ENCODE measurements around a stretch of chr12.

- PRO-cap, result bidirectional peak, plus-strand start at chr12:118376555, minus-strand start at chr12:118376136
These were observed 404 bp upstream of the SUDS3 start for GRCh38 chr12:118375951-118376351.

DNA sequence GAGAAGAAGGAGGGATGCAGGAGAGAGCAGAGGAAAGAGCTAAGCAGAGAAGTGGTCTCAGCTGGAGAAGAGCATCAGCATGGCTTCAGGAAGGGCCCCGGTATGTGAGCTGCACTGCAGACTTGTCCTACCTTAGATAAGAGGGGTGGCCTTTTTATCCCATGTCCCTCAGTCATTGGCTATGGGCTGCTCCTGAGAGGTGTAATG is 103.2 kb downstream of the SUDS3 start:
- PRO-cap, result no peak

DNA sequence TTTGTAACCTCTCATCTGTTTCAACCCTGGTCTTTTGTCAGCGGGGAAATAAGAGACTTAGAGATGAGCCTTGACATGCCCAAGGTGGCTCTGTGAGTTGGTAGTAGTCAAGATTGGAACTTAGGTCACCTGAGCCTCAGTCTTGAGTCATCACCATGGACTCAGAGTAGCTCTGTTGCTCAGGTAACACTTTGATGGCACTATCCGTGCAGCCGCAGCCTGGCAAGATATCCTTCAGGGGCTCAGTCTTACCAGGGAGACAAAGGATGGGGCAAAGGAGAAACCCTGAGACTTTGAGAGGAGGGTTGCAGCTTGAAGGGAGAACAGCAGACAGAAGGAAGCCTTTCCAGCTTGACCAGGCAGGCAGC is 62.6 kb upstream of the HSPB8 start:
- PRO-cap, result no peak

DNA sequence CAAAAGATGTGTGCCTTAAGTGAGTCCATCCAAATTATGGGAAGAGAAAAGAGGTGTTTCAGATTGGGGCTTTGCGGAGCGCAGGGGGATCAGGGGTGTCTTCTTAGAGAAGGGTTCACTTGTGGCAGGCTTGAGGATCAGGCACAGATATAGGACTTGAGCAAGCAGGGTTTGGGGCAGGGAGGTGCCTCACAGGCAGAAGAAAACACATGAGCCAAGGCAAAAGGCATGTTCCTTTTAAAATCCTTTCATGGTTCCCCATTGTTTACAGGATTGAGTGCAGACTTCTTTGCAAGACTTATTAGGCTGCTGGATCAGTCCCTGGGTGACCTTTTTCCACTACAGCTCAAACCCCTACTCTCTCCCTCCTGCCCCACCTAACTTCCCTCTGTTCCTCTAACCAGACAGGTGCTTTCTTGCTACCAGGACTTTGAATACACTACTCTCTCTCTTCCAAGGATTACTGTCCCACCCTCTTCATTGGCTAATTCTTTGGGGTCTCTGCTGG is 19.7 kb downstream of the HSPB8 start:
- PRO-cap, result no peak

GRCh38 chr12:119308930-119309544 is 25.5 kb upstream of the CCDC60 start:
- PRO-cap, result unidirectional peak, minus-strand start at chr12:119309170

DNA sequence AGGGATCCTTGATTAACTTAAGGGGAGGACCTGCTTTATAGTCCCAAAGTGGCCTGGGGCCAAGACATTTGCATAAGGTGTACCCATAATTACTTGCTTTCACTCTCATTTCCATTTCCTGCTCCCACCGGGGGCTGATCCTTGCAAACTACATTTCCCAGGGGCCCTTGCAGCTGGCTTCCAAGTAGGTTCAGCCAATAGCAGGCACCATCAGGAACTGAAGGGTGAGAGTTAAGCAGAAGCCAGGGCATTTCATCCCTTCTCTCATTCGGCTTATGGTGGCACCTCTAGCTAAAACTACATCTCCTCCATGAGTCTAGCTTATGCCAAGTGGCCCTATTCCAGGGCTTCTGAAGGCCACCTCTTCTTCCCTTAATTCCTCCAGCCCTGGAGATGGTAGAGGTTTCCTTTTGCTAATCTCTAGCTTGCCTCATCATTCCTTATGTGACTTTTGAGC is 88.8 kb downstream of the CCDC60 start:
- PRO-cap, result unidirectional peak, minus-strand start at position 219 of the sequence

DNA sequence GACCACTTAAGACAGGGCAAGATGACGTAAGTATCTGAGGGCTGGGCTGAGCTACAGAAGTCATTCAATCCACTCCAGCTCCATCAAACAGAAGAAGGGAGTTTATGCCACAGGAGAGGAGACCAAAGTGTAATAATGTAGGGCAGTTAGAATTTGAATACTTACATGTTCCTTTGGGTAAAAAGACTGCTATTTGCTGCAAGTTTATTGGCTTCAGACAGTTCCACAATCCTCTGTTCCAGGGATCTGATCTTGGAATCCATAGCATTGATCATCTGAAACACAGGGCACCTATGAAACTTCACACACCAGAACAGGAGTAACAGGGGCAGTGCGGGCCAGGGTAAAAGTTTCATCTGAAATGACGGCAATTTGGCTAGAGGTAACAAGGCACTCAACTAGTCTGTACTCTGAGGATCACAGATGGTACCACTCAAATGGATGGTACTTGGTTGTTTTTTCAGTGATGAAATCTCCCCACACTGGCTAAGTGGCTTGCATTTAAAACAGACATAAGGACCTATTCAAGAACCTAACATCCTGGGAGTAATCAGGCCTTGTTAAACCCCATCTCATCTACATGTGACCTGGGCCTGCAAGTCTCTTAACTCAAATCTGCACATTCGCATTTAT is 90.6 kb downstream of the PRKAB1 start:
- PRO-cap, result no peak

GRCh38 chr12:119876701-119877174 is 382 bp downstream of the CIT start:
- PRO-cap, result bidirectional peak, plus-strand start at chr12:119877038, minus-strand start at chr12:119876990

DNA sequence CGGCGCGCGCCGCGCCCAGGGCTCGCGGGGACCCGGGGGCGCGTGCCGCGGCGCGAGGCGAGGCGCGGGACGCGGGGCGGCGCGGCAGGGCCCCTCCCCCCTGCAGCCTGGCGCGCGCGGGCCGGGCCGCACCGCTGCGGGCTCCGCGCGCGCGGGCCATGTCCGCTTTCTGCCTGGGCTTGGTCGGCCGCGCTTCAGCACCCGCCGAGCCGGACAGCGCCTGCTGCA is 589 bp downstream of the BICDL1 start:
- PRO-cap, result bidirectional peak, plus-strand start at position 105 of the sequence, minus-strand start outside the sequence; unidirectional peak, plus-strand start at position 159 of the sequence

DNA sequence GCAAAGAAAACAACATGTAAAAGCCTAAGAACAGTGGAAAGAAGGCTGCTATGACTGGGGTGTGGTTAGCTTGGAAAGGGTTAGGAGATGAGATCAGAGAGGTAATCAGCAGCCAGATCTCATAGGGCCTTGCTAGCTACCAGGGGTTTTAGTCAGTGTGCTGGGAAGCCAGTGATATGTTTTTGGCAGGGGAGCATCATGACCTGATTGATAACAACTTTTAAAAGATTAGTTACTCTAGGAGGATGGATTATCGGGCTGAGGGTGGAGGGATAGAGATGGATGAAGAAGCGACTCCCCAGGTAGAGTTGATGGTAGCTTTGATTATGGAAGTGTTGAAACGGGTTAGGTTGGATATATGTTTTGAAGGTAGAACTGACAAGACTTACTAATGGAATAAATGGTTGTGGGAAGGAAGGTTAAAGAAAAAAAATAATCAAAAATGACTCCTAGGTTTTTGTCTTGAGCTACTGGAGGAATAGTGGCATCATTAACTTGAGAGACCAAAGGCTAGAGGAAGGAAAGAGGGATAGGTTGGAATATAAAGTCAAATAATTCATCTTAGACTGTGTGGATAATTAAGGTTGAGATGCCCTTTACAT is 17.7 kb downstream of the BICDL1 start:
- PRO-cap, result no peak

GRCh38 chr12:120010767-120011148 is 21.7 kb downstream of the BICDL1 start:
- PRO-cap, result no peak

DNA sequence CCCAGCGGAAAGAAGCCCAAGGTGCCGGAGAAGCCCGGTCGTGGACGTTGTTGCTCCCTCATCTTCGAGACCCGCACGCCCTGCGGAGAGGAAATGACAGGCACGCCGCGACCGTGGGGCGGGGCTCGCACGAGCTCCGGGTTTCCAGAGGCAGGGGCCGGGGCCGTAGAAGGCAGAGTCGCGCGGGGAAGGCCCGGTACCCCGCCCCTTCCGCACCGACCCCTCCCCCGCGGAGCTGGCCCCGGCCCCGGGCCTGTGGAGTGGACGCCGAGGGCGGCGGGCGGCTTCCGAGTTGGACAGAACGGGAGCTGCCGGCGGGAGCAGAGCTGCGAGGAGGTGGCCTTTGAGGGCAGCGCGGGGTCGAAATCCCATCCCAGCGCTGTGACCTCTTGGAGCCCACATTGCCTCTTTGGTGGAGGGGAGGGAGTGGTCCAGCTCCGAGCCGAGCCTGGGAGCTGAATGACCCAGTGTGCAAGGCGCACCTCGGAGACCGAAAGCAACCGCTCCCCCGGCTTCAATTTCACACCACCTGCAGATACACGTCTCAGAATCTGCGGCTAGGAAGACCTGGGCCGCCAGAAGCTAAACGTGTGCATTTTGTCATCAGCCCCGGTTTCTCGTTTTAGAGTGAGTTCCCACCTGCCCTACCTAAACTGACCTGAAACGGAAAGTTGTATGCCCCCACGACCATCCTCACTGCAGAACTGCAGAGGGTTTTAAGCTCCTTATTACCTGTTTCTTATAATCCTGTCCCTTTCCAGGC is 670 bp upstream of the RAB35 start:
- PRO-cap, result bidirectional peak, plus-strand start at position 286 of the sequence, minus-strand start at position 144 of the sequence

DNA sequence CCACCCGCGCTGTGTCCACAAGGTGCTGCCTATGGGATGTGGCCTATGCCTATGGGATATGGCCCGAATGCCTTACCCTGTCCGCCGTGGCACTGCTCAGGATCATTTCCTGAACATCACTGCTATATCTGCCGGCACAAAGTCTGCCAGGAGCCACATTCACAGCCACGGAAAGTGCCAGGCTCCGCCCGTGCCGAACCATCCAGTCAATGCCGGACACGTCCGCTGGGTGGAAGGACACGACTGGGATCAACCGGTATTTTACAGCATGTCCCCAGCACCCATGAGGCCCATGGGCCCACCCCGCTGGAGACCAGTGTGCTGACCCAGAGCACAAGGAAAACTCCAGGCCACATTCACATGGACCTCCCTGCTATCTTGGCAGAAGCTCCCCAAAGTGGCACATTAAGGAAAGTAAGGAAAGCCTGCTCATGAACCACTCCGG is 14.6 kb upstream of the RAB35 start:
- PRO-cap, result no peak

DNA sequence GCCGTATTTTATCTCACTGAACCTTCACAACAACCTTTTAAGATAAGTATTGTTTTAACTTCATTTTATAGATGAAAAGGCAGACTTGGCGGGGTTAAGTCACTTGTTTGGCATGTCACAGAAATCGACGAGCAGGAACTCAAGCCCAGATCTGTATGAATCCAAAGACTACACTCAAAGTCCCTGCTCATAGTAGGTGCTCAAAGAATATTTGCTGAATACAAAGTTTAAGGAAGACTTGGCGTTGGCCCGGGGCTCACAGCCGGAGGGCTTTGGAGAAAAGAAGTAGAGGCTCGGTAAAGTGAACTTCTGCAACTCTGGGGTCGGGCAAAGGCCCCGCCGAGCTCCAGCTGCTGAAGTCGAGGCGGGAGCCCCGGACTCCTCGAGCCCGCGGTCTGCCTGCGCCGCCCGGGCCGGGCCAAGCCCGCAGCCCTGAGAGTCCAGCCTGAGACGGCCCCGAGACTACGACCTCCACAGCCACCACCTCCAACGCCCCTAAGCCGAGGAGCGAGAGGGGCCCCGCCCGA is 356 bp downstream of the GCN1 start:
- PRO-cap, result no peak

DNA sequence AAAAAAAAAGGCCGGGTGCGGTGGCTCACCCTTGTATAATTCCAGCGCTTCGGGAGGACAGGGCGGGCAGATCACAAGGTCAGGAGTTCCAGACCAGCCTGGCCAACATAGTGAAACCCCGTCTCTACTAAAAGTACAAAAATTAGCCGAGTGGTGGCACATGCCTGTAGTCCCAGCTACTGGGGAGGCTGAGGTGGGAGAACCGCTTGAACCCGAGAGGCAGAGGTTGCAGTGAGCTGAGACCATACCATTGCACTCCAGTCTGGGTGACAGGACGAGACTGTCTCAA is 1.1 kb upstream of the GCN1 start:
- PRO-cap, result no peak

DNA sequence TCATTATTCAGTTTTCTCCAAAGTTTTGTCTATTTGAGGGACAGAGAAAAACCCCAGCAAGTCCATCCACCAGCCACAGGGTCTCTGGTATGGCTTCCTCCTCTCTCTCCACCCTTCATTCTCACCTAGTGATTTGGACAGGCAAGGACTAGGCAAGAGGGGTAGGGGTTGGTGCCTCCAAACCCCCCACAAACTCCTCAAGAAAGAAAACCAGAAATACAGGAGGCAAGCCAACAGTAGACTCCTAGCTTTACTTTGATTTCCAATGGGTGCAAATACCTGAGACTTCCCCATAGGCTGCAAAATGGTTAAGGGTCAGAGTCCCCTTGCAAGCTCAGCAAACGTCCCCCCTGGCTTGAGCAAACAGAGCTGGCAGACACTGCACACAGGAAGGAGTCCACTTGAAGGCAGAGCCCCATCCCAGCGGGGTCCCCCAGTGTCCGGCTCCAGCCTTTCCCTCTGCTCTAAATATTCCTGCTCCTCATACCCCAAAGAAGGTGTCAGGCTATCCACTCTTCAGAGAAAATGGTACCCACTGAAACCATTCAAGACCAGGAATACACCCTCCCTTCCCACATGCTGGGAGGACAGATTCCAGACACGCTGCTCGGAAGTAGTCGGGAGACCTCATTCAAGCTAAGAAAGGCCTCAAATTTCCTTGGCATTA is 26.8 kb upstream of the RPLP0 start:
- PRO-cap, result no peak

- PRO-cap, result no peak
These were observed 27.7 kb downstream of the PXN start for GRCh38 chr12:120237666-120238408.

DNA sequence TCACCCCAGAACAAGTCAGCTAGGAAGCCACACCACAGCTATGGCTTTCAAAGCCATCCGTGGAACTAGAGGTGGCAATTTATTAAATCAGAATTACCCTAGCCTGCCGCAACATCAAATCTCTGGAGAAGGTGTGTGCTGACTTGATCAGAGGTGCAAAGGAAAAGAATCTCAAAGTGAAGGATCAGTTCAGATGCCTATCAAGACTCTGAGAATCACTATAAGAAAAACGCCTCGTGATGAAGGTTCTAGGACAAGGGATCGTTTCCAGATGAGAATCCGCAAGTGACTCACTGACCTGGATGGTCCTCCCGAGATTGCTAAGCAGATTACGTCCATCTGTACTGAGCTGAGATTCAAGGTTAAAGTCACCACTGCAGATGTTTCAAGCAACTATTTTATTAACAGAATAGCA is 18.1 kb downstream of the PXN start:
- PRO-cap, result no peak

- PRO-cap, result no peak
These were observed 10.7 kb downstream of the PXN start for GRCh38 chr12:120254886-120255229.

DNA sequence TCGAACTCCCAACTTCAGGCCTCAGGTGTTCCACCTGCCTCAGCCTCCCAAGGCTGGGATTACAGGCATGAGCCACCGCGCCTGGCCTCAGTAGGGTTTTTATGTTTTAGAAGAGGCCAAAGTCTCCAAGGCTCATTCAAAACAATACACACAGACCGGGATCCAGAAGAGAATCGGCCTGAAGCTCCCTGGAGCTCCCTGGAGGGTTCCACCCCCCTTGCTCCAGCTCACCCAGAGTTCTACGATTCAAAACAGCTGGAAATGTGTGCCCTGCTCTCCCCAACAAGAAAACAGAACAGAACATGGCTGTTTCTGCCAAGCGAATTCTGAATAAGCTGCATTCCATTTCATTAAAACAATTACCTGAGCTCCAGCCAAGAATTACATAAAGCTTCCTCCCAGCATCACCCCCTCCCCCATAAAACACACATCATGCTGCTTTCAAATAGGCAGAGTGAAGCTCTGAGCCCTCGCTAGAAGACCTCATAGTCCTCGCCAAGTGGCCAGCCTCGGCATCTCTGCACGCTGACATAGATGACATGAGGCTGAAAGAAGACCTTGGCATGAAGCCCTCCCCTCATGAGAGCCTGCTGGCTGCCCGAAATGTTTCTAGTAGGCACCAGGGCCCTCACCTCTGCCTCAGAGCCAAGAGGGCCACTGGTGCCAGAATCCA is 8.5 kb downstream of the PXN start:
- PRO-cap, result no peak